Frontal cortex (tissue), 2 donors: ENCODE measurements around a stretch of chr1.

DNA sequence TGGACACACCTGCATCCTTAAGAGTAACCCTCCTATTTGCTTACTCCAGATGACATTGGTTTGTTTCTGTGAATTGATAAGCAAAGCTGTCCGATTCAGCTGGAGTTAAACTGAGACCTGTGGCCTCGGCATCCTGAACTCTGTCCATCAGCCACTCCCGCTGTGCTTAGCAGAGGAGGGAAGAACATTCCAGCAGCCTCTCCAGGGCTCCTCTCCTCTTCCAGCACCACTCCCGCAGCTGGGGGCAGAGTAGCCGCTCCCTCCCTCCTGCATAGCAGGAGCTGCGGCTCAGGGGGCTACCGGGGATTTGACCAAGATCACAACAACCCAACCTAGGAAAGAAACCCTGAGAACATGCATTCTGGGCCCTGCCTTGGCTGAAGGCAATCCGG, 8.8 kb downstream of the LRRC38 start:
- RAMPAGE, long total RNA, result no peak

GRCh38 chr1:13585896-13586456, 2.3 kb downstream of the PDPN start:
- RAMPAGE, long total RNA, result no peak

DNA sequence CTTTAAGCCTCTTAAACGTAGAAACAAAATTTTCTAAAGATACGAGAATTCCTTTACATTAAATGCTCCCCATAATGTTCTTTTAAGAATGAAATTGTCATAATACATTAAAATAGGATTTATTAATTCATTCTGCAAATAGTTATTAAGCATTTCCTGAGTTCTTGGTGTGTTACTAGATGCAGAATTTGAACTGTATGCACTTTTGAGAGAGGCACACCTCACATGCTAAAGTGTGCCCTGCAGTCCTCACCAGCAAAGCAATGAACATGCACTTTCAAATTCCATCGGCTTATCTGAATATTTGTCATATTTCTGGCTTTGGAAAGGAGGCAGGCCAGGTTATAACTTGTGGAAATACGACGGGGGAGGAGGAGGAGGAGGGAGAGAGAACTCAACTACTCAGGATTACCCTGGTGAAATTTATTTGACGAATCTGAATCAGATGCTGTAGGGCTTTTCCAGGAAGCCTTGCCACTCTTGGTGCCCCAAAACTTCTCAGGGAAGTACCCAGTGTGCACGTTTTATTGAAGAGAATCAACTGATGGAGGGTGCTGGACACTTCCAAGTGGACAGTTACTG, 3.6 kb downstream of the PDPN start:
- RAMPAGE, long total RNA, result no peak

DNA sequence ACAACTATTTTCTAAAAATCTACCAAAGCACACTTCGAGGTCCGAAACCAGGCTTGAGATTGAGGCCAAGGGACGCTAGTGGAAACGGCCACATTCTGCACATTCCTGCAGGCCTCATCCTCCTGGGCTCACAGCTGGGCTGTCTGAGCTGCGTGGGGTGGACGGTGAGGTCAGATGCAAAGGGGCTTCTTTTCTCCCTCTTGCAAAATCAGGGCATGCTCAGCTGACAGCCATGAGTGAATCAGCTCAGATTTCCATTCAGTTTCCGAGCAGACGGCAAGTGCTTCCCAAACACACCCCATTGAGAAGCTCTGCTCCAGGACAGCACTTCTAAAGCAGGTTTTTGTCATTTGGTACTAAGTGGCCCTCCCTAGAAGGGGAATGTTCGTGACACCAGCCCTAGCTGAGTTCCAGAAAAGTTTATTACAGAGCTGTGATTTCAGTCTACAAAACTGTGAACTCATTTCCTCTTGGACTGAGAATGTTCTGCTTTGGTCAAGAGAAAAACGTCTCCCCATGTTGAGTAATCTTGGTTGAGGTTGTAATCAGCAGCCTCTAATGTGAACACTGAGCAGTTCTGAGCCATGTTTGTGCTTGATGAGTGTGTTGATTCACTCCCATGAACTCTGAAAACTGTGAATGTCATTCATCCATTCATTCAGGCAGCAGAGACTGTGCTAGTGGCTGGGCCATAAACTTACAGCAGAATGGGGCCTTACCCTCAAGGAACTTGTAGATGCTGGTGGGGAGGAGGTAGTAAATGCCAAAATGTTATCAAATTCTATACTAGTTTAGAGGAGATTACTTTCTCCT, 10.1 kb downstream of the PDPN start:
- RAMPAGE, long total RNA, result no peak

- RAMPAGE, long total RNA, result no peak
These were observed 73.0 kb downstream of the PRDM2 start for GRCh38 chr1:13772971-13773406.

DNA sequence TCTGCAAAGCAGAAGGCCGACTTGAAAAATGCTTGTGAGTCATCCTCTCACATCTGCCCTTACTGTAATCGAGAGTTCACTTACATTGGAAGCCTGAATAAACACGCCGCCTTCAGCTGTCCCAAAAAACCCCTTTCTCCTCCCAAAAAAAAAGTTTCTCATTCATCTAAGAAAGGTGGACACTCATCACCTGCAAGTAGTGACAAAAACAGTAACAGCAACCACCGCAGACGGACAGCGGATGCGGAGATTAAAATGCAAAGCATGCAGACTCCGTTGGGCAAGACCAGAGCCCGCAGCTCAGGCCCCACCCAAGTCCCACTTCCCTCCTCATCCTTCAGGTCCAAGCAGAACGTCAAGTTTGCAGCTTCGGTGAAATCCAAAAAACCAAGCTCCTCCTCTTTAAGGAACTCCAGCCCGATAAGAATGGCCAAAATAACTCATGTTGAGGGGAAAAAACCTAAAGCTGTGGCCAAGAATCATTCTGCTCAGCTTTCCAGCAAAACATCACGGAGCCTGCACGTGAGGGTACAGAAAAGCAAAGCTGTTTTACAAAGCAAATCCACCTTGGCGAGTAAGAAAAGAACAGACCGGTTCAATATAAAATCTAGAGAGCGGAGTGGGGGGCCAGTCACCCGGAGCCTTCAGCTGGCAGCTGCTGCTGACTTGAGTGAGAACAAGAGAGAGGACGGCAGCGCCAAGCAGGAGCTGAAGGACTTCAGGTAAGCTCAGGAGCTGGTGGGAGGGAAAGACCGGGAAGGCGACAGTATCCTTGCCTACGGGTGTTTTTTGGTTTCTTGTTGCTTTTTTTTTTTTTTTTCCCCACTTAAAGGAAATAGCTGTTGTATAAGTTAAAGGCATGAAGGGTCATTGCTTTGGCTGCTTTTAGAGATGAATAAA, 82.4 kb downstream of the PRDM2 start:
- RAMPAGE, long total RNA, result no peak

- RAMPAGE, long total RNA, result no peak
These were observed 192.7 kb downstream of the PRDM2 start for GRCh38 chr1:13892524-13893344.

DNA sequence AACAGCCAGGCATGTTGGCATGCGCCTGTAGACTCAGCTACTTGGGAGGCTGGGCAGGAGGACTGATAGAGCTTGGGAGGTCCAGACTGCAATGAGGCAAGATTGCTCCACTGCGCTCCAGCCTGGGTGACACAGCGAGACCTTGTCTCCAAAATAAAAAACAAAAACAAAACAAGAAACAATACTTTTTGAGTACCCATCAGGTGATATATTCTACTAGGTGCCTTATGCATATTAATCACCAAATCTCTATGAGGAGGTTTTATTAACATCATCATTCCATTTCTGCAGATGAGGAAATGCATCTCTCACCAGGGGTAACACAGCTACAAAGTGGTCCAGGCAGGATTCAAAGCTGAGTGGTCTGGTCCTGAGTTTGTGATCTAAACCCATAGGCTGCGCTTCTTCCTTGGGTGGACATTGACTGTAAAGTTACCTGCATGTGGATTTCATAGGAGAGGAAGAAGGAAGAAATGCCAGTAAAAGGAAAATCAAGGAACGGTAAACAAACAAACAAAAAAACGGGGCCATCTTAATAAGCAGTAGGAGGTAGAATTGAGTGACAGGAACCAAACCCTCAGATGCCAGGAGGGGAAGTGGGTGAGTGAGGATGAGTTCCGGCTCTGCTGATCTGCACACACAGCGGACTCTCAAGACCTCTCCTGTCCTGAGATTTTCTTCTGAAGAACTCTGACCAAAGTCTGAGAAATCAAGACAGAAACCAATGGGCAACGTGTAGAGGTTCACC, 323.4 kb downstream of the PRDM2 start:
- RAMPAGE, long total RNA, result no peak

DNA sequence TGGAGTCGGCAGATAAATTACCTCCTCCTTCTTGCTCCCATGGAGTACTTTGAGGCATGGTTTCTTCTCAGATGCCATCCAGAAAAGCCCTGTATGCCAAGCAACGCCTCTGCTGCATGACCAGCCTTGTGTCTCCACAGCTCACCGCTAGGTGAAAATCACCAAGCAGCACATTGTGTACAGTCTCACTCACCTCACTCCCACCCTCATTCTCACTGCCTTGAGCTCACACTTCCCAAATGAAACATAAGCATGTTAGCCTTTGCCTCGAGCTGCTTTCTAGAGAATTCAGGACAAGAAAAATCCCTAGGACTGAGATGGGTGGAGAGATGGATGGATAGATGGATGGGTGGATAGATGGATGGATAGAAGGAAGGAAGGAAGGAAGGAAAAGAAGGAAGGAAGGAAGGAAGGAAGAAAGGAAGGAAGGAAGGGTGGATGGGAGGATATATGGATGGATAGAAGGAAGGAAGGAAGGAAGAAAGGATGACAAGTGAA, 120.6 kb upstream of the KAZN start:
- RAMPAGE, long total RNA, result no peak

- RAMPAGE, long total RNA, result no peak
These were observed 881 bp upstream of the KAZN start for GRCh38 chr1:14597584-14598023.

- RAMPAGE, long total RNA, result no peak
These were observed 125.7 kb upstream of the TMEM51 start for GRCh38 chr1:15027784-15028242.

- RAMPAGE, long total RNA, result no peak
These were observed 2.7 kb downstream of the TMEM51 start for GRCh38 chr1:15156142-15156729.

DNA sequence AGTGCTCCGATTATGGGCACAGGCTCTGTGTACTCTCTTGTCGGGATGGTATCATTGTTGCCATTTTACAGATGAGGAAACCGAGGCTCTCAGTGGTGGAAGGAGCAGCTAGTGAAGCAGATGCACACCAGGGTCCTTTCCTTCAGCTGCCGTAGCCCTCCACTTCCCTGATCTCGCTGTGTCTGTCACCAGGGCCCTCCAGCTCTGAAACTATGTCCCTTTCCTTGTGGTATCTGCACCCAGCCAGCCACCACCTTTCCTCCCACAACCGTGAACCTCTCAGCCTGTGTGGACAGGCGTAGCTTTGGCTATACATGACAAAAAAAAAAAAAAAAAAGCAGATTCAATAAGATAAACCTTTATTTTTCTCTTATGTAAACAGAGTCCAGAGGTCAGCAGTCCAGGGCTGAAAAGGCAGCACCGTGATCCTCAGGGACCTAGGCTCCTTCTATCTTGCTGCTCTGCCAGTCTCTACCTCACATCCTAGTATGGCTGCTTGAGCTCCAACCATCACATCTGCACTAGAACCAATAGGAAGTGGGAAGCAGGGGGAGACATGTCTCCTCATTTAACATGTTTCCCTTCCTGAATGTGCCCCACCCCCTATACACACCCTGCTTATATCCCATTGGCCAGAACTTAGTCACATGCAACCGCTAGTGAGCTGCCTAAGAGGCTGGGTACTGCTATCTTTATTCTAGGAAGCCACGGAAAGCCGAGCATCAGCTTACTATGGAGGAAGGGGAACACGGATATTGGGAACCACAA, 44.3 kb downstream of the TMEM51 start:
- RAMPAGE, long total RNA, result no peak

DNA sequence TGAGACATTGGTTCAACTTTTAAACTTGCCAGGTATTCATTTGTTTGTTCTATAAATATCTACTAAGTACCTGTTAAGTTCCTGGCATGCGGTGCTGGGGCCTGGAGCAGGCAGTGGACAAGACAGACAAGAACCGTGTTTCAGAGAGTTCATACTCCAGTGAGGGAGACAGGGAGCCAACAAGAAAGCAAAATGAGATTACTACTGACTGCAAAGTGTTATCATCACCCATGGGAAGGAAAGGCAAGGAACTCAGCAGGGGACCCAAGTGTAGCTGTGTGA, 39.1 kb upstream of the FHAD1 start:
- RAMPAGE, long total RNA, result no peak

DNA sequence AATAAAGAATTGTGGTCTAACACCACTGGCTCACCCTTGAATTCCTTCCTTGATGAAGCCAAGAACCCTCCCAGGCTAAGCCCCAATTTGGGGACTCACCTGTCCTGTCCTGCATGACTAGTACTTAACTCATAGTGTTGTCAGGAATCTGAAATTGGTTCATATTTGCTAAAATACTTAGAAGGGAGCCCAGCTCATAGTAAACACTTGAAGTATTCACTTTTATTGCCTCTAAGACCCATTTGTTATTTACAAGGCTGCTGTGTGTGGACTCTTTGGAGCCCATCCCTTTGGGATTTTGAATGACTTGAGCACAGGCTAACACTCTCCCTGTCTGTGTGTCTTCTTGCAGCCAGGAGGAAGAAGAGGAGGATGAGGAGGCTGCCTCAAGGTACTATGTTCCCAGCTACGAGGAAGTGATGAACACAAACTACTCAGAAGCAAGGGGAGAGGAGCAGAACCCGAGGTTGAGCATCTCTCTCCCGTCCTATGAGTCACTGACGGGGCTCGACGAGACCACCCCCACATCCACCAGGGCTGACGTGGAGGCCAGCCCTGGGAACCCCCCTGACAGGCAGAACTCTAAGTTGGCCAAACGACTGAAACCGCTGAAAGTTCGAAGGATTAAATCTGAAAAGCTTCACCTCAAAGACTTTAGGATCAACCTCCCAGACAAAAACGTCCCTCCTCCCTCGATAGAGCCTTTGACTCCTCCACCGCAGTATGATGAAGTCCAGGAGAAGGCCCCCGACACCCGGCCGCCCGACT, 27.9 kb upstream of the FHAD1 start:
- RAMPAGE, long total RNA, result no peak

- RAMPAGE, long total RNA, result no peak
These were observed 11.1 kb downstream of the FHAD1 start for GRCh38 chr1:15258099-15258603.

- RAMPAGE, long total RNA, result no peak
These were observed 13.7 kb downstream of the FHAD1 start for GRCh38 chr1:15260623-15261228.

- RAMPAGE, long total RNA, result no peak
These were observed 78.0 kb upstream of the EFHD2 start for GRCh38 chr1:15331814-15332013.

DNA sequence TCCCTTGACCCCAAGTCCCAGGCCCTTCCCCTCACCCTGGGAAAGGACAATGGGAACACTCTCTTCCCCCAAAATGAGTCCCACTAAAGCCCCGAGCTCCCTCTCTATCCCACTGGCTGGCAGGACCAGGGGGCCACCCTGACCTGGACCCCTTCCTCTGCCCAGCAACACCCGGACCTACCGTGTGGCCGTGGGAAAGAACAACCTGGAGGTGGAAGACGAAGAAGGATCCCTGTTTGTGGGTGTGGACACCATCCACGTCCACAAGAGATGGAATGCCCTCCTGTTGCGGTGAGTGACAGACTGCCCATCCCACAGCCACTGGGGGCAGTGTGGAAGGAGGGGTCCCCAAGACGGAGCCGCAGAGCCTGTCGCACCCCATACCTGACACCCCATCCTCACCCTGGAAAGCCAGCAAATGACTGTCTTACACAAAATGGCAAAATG, 4.1 kb downstream of the CTRC start:
- RAMPAGE, long total RNA, result no peak

GRCh38 chr1:15565719-15566186, 19.1 kb downstream of the AGMAT start:
- RAMPAGE, long total RNA, result no peak